Measurements from ENCODE around the genes SPDYE16 and GNAI1.

- PRO-cap, 2 experiments: no peak in any of the 2 experiments
These were observed 20.9 kb downstream of the DTX2 start for GRCh38 chr7:76482246-76482969.

- PRO-cap, 2 experiments: no peak in any of the 2 experiments
These were observed at the start of gene SPDYE16 for GRCh38 chr7:76543245-76543547. Gene SPDYE16, minus strand, starts transcription at chr7:76543297.

- PRO-cap, 2 experiments: no peak in any of the 2 experiments
These were observed 40.0 kb upstream of the SPDYE16 start for GRCh38 chr7:76582793-76583751.

GRCh38 chr7:77006011-77006409 lies 26.2 kb downstream of the SPDYE17 start:
- PRO-cap, 2 experiments: no peak in any of the 2 experiments

DNA sequence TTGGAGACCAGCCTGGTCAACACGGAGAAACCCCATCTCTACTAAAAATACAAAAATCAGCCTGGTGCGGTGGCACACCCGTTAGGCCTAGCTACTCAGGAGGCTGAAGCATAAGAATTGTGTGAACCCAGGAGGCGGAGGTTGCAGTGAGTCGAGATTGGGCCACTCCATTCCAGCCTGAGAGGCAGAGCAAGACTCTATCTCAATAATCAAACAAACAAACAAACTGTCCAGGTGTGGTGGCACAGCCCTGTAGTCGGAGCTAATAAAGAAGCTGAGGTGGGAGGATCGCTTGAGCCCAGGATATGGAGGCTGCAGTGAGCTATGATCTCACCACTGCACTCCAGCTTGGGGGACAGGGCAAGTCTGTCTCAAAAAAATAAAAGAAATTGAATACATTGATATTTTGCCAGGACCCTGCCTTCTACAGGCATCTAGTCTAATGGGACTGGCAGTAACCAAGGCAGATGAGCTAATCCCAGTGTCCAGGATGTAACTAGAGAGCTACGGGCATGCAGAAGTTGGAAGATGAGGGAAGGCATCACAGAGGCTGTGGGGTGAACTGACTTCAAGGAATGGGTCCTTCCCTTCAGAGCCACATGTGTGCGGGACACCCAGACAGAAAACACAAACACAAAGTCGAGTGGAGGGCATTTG lies 8.6 kb downstream of the SPDYE18 start:
- PRO-cap, 2 experiments: no peak in any of the 2 experiments

GRCh38 chr7:77196504-77197178 lies 3.0 kb downstream of the FGL2 start:
- PRO-cap, 2 experiments: no peak in any of the 2 experiments

GRCh38 chr7:77330433-77330922 lies 85.7 kb downstream of the GSAP start:
- PRO-cap, 2 experiments: no peak in any of the 2 experiments

- PRO-cap, 2 experiments: no peak in any of the 2 experiments
These were observed 84.1 kb downstream of the GSAP start for GRCh38 chr7:77332068-77332476.

GRCh38 chr7:77426017-77426378 lies 9.8 kb upstream of the GSAP start:
- PRO-cap, 2 experiments: no peak in any of the 2 experiments

DNA sequence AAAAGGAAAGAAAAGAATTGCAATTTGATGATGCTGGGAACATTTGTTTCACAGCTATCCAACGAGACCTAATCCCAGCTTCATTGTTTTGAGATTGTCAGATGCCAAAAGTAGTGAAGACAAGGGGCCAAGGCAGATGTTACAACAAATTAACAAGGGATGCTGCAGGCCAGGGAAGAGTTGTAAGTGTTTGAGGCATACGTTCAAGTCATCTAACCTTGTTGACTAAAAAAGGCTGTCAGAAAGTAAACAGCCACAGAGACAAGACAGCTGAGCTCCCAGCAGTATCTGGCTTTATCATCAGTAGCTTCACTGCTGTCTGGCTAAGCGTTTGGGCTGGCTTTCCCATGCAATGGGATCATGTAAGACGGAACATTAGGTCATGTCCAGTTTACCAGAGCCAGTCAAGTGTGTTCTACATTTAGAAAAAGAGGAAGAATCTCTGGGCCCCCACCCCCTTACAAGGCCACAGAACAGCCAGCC lies 51.2 kb upstream of the GSAP start:
- PRO-cap, 2 experiments: no peak in any of the 2 experiments

DNA sequence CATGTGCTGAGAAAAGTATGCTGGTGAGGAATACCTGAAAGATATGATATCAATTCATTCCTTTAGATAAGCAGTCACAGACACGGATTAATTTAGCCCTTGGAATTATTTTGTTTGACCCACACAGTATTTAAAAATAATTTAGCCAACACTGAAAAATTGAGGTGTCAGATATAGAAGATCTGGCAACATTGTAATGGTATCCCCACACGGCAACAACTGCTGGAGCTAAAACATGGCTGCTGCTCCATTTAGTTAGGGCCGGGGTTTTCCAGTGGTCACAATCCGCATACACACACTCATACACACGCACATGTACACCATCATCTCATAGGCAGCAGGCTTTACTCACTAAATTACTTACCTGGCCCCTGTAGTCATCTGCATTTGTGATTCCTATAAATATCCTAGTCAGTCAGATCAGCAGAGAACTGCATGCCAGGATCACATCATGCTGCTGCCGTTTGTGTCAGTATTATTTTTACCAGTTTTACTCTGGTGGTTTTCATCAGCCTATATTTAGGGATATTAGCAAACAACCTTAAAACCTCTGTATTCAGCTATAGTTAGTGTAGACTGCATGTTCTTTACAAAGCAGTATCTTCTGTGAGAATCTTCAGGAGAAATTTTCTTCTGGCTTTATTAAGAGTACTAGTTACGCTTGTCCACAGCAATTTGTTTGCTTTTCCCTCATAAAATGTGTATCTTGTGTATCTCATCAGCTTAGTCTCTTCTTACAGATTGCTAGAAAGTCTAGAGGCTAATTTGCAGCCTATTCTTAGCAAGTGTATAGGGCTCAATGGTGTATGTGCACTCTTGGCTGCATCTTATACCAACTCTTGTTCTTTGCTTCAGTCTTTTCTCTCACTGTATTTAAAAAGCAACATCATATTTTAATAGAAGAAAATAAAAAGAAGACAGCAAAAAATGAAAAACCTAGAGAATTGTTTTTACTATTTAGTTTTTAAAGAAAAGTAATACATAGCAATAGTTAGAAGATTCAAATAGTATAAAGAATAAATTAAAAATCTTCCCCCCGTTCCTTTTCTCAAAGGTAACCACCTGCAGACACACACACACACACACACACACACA lies 38.2 kb upstream of the PTPN12 start:
- PRO-cap, 2 experiments: no peak in any of the 2 experiments

GRCh38 chr7:77547104-77547849 lies 10.2 kb downstream of the PTPN12 start:
- PRO-cap, 2 experiments: no peak in any of the 2 experiments

DNA sequence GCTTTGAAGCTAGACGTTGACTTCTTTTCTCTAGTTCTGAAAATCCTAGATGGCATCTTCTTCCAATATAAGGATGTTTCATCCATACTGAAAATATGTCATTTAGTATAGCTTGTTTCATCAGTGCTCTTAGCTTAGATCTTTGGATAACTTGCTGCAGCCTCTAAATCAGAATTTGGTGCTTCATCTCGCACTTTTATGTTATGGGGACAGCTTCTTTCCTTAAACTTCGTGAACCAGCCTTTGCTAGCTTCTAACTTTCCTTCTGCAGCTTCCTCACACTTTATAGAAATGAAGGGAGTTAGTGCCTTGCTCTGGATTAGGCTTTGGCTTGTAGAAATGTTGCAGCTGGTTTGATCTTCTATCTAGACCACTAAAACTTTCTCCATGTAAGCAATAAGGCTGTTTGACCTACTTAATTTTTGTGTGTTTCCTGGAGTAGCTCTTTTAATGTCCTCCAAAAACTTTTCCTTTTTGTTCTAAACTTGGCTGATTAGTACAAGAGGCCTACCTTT lies 50.6 kb downstream of the PTPN12 start:
- PRO-cap, 2 experiments: no peak in any of the 2 experiments

DNA sequence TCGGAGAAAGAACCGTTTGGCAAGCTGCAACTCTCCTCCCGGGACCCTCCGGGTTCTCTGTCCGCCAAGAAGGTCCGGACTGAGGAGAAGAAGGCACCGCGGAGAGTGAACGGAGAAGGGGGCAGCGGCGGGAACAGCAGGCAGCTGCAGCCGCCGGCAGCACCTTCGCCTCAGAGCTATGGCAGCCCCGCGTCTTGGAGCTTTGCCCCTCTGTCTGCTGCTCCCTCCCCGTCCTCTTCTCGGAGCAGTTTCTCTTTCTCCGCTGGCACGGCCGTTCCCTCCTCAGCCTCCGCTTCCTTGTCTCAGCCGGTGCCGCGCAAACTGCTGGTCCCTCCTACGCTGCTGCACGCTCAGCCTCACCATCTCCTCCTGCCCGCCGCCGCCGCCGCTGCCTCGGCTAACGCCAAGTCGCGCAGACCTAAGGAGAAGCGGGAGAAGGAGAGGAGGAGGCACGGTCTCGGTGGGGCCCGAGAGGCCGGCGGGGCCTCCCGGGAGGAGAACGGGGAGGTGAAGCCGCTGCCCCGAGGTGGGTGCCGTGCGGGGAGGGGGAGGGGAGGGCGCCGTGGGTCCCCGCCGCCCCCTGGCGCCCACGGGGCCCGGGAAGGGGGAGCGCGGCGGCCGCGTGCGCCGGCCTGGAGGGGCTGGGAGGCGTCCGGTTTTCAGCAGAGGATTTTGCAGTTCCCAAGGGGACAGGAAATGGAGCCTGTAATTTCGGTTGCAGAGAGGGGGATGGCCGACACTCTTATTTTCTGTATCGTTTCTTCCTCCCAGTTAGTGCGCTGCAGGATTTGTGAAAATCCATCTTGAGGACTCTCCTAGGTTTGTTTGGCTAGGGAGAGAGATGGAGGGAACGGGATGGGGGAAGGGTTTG lies 506 bp downstream of the RSBN1L start:
- PRO-cap, 2 experiments: peak in 1 of 2 experiments; most common plus-strand start position 300 of the sequence (in 1); most common minus-strand start position 323 of the sequence (in 1)

DNA sequence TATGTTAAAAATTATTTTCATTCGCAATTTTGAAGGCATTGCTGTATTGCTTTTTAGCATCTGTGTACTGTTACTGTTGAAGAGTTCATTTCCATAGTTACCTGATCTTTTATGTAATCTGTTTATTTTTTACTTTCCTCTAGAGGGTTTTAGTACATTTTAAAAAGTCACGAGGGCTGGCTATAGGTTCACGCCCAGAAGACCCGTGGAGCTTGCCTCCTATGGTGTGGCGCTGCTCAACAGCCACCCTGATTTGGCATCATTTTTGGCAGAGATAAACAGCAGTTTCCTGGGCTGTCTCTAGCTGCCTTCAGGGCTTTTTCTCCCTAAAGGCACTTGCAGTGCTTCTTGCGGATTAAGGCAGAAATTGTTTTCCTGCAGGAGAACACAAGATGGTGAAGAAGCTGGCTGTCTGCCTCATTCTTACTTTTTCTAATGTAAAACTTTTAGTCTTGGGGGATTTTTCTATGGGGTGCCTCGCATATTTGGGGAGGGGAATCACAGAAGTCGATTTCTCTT lies 32.1 kb downstream of the RSBN1L start:
- PRO-cap, 2 experiments: no peak in any of the 2 experiments

DNA sequence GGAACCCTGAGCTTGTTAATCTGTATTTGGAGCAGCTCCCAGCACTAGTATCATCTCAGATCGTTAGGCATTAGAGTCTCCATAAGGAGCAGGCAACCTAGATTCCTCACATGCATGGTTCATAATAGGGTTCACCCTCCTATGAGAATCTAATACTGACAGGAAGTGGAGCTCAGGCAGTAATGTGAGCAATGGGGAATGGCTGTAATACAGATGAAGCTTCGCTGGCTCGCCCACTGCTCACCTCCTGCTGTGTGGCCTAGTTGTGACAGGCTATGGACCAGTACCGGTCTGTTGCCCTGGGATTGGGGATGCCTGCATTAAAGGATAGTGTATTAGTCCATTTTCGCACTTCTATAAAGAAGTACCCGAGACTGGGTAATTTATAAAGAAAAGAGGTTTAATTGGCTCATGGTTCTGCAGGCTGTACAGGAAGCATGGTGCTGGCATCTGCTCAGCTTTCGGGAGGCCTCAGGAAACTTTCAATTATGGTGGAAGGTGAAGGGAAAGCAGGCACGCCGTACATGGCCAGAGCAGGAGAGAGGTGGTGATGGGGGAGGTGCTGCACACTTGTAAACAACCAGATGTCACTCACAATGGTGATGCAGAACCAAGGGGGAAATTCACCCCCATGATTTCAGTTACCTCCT lies 49.7 kb downstream of the RSBN1L start:
- PRO-cap, 2 experiments: no peak in any of the 2 experiments

DNA sequence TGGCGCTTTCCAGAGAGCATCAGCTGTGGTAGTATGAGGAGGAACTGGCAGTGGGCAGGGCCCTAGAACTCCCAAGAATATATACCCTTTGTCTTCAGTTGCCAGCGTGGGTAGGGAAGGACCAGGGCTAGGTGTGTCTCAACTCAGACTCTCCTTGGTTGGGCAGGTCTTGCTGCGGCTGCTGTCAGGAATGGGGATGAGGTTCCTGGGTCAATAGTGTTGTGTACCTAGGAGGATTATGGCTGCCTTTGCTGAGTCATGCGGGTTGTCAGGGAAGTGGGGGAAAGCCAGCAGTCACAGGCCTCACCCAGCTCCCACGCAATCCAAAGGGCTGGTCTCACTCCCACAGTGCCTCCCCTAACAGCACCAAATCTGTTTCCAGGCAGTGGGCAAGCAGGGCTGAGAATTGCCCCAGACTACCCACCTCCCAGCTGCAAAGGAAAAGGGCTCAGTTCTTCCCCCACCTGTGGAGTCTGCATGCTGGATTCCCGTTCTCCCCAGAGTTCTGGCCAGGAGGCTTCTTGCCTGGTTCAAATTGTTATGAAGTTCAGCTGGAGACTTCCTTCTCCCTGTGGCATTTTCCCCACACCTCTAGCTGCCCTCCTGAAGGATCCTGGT lies 191.9 kb upstream of the TMEM60 start:
- PRO-cap, 2 experiments: no peak in any of the 2 experiments

GRCh38 chr7:78489577-78490220 lies 691.5 kb upstream of the TMEM60 start:
- PRO-cap, 2 experiments: no peak in any of the 2 experiments

- PRO-cap, 2 experiments: peak in 2 of 2 experiments; most common plus-strand start chr7:80135116 (in 2); most common minus-strand start chr7:80134695 (in 1)
These were observed at the start of gene GNAI1 for GRCh38 chr7:80134206-80135308. Gene GNAI1, plus strand, starts transcription at chr7:80134831.

DNA sequence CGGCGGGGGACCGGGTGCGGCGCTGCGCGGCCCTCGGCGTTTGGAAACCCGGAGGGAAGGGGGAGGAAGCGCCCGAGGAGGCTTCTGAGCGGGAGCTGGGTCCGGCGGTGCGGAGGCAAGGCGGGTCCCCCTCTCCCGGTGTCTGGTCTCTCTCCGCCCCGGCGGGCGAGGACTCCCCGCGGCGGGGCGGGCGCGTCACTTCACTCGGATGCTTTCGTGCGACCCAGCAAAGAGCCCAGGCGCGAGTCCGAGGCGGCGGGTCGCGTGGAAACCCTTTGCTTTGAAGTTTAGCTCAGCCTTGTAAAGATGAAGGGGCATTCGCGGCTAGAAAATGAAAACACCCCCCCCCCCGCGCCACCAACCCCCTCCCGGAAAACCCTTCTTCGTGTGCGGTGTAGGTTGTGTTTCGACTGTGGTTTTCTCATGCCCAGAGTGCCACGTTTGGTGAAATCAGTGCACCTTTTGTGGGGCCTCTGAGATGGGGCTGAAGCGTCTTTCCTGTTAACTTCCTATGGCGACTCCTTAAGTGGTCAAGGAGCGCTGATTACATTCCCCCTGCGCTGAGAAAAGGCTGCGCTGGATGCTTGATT lies 773 bp downstream of the GNAI1 start:
- PRO-cap, 2 experiments: peak in 1 of 2 experiments; most common minus-strand start position 144 of the sequence (in 1)